Amniotic epithelial cell (primary cell): ENCODE data around the gene TSEN15.

DNA sequence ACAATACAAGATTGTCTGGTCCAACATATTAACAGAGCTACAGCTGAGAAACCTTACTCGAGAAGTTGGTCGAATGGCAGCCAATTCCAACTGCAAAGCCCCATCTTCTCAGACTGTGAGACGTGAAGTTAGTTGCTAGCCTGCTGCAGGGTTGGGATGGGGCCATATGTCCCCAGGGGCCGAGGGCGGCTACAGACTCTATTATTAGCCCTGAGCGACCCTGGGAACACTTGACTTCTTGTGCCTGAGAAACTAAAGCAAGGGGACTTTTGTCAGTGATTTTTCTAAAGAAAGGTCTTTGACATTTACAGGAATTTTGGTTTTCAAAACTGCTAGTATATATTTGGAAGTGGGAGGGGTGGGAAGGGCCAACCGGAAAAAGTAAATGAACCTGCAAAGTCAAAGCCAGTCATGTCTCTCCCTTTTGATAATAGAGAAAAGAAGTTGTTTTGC lies 13.7 kb downstream of the NCF2 start:
- RRBS = no CpG with 5 or more reads among the region's 7 CpGs

GRCh38 chr1:183593343-183593936 lies 3.2 kb upstream of the NCF2 start:
- RRBS = no CpG with 5 or more reads among the region's 6 CpGs

DNA sequence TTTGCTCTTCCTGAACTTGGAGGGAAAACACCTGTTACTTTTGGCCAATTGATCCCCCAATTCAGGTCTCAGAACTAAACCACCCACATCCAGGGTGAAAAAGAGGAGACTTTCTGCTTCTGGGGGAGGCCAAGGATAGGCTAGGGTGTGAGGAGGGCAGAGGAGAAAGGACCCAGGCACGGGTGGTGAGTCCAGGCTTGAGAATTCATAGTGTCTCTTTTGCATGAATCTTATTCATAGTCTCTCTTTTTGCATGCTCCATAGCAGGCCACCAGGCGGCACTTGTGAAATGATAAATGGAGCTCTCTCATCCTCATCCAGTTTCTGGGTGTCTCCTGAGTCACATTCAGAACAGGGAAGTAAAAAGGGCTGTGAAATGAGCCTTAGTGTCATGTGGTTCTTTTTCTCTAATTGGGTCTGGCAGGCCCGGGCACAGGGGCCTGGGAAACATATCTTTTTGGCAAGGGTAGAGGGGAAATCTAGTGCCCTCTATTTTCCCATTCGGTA lies 18.9 kb upstream of the NCF2 start:
- RRBS = 10% methylated on average over 2 of the region's 4 CpGs

GRCh38 chr1:183870716-183871601 lies 66.0 kb downstream of the RGL1 start:
- RRBS = no CpG with 5 or more reads among the region's 6 CpGs

GRCh38 chr1:184036716-184037184 lies 778 bp downstream of the COLGALT2 start:
- RRBS = 2% methylated on average over 25 of the region's 47 CpGs

DNA sequence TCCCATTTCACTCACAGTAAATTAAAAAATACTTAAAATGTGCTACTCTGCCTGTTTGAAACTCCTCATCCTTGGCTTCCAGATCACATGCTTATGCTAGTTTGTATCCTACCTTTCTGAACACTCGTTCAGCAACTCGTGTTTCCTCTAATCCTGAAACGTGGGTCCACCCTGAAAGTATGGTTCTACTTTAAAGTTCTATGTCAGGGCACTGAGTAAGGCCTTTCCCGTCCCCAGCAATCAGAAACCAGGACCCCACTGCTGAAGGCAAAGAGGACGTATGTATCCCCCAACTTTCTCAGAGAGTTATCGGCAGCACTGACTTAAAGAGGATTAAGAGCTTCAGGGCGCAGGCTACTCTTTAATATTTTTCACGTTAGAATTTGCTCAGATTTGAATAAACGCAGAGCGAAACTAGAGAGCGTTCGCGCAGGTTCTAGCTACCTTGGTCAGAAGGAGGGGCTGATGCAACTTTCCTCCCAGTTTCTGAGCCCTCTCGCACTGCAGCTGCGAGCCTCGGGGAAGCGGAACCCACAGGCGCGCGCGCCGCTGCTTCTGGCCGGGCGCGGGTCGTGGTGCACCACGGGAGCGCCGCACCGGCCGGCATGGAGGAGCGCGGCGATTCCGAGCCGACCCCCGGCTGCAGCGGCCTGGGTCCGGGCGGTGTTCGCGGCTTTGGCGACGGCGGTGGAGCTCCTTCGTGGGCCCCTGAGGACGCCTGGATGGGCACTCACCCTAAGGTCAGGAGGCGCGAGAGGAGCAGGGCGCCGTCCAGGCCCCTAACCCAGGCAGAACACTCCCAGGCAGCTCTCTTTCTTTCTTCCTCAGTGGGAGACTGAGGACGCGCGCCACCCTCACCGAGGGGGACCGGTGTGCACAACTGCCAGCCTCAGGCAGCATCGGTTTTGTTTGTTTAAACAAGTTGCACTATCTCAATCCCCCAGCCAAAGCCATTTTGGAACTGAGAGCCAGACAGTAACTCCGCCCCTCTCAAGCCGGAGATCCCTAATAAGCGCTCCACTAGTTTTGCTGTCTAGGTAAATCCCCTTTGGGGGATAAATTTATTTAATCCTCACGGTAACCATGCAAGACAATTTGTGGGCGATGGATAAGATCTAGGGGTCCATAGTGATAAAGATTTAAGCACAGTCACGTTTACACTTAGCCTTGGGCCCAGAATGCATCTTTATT lies at the start of gene TSEN15:
TSS of gene TSEN15 (plus strand) at position 580 of the 1,191 bp plus-strand sequence.
- RRBS = under 1% methylated on average over 14 of the region's 63 CpGs

DNA sequence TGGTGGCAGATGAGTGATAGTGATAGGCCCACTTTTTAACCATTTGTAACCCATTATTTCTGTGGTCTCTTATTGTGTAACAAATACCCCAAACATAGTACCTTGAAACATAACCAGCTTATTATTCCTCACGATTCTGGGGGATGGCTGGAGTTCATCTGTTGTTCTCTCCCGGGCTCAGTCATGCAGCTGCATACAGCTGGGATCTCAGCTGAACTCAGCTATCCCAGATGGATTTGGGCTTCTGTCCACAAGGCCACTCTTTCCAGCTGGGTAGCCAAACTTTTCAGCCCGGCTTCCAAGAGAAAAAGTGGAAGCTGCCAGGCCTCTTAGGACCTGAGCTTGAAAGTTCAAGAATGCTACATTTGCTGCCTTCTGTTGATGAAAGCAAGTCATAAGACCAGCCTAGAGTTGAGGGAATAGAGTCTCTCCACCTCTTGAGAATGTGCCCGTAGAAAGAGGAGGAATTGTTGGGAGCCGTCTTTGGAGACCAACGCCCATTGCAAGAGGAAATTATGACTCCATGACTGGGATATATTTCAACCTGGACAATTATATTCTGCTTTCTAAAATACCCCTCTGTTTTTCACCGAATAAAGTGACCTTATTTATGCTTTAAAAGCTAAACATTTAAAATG lies 95.3 kb downstream of the C1orf21 start:
- RRBS = no CpG with 5 or more reads among the region's 7 CpGs

GRCh38 chr1:184510183-184510767 lies 123.4 kb downstream of the C1orf21 start:
- RRBS = no CpG with 5 or more reads among the region's 4 CpGs

- RRBS = no CpG with 5 or more reads among the region's 9 CpGs
Measured at GRCh38 chr1:184635194-184636032, 119.2 kb downstream of the EDEM3 start.

DNA sequence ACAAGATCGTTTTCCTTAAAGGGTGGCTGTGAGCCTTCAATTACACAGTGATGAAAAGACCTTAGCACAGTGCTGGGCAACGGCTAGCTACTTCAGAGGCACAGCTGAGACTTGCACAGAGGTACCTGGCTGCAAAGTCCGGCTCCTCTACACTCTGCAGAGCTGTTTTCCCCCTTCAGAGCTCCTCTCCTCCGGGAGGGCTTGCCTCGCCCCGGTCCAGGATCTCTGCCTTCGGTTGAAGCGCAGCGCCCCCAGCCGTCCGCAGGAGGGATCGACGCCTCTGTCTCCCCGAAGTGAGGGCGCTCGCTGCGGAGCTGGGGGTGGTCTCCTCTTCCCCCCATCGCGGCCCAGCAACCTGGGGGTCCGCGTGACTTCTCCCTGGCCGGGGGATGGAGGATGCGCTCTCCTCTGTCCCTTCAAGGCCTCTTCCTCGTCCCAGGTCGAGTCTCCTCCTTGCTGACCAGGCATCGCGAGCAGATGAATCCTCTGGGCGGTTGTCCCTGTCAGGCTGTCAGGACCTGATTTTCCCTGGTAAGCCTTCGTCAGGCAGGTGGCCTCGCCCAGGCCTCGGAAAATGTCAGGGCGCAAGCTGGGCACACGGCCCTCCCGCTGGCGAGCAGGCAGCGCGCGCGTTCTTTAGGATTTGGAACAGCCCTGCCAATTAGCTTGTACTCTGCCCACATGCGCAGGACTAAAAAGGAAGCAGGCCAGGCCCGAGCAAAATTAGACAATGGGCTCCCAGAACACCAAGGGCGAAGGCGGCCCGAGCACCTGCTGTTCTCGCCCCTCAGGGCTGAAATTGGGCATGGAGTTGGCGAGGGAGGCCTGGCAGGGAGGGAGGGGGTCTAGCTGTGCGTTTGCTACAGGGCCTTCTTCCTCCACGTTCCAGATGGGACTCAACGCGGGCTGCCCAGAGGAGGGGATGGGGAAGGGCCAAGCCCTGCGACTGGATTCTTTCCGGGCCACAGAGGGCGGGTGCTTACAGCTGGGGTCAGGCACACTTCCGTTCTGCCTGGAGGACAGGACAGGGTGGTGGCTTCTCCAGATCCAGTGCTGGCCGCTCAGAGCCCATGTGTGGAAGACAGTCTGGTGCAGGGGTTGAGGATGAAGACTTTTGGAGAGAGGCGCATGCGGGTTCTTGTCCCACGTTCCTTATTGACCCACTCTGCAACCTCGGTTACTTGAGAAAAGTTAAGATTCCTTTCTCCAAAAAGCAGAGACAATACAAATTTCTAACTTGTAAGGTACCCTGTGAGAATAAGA lies 90.3 kb downstream of the EDEM3 start:
- RRBS = 19% methylated on average over 1 of the region's 59 CpGs

DNA sequence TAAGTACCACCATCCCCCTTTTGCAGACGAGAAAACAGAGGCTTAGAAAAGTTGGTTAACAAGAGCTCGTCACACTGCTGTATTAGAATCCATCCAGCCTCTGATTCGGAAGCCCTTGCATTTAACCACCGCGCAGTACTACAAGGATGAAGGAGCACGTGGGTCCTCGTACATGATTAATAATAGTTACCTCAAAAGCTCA lies 778 bp upstream of the EDEM3 start:
- RRBS = no CpG with 5 or more reads among the region's 7 CpGs

- RRBS = no CpG with 5 or more reads among the region's 9 CpGs
Measured at GRCh38 chr1:184870366-184870920, 103.9 kb downstream of the NIBAN1 start.

- RRBS = no CpG with 5 or more reads among the region's 8 CpGs
Measured at GRCh38 chr1:184971530-184972231, 2.6 kb downstream of the NIBAN1 start.

GRCh38 chr1:185139174-185139787 lies 17.5 kb downstream of the TRMT1L start:
- RRBS = no CpG with 5 or more reads among the region's 6 CpGs

- RRBS = 4% methylated on average over 3 of the region's 21 CpGs
Measured at GRCh38 chr1:185155757-185156575, 787 bp downstream of the TRMT1L start.

GRCh38 chr1:185484002-185484451 lies 167.0 kb upstream of the IVNS1ABP start:
- RRBS = no CpG with 5 or more reads among the region's 1 CpG

DNA sequence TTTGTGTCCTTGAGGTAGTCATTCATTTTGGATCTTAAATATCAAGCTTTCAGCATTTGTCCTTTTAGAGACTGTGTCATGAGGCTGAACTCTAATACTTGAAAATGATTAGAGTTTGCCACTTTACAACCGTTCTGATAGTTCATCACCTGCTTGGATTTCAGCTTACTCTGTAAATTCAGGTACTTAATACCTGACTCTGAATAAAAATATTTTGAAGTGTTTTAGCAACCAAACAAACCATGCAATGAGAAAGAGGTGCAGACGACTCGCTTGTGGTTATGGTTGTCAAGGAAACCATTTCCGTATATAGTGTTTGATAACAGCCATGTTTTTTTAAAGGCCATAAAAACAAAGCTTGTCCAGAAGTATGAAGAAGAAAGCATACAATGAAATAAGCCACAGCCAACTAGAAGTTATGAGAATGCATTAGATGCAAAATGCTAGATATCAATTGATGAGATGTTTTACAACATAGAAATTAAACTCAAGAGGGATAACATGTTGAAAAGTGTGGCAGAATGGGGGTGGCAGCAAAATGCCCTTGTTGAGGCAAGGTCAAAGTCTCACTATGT lies 167.2 kb upstream of the HMCN1 start:
- RRBS = no CpG with 5 or more reads among the region's 4 CpGs

DNA sequence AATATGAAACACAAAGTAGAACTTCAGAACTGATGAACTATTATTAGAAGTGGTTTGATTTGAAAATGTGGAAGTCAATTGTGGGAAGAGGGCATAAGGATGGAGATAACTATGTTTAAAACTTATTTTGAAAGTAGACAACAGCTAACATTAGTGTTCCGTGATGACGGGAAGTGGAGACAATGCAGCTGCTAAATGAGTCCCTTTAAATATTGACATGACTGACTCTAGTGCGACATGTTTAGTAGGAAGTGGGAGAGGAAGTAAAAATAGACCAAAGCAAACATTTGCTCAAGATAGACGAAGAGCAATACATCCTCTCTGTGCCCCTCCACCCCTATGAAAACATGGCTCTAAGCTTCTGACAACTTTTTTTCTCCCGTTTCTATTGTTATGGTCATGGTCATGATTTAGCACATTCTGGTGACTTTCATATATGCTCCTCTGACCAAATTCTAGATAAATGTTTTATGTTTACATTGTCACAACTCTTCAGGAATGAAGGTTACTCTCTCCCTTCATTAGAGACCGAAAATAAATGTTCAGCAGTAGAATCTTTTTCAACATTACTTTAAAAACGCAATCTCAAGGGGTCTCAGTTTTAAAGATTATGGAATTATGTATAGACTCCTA lies 59.9 kb upstream of the HMCN1 start:
- RRBS = no CpG with 5 or more reads among the region's 7 CpGs

DNA sequence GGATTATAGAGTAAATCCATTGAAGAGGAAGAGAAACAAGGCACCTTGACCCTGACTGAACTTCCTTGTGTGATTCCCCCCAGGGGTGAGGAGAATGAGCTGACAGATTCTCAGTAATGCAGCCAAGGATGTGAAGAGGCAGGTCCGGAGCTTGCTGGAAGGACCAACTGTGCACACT lies 54.9 kb upstream of the HMCN1 start:
- RRBS = no CpG with 5 or more reads among the region's 1 CpG

GRCh38 chr1:185735349-185735966 lies 1.3 kb downstream of the HMCN1 start:
- RRBS = no CpG with 5 or more reads among the region's 6 CpGs